Metastatic Pancreatic Carcinoma in the Ovary (tissue), 1 donor: ENCODE measurements around the genes KRTAP4-9, KRTAP4-1, KRTAP9-1, KRT37, GAST and JUP.

GRCh38 chr17:41105142-41105461 is at the start of gene KRTAP4-9:
TSS of gene KRTAP4-9 (plus strand) at chr17:41105389.
- PRO-cap: no peak

DNA sequence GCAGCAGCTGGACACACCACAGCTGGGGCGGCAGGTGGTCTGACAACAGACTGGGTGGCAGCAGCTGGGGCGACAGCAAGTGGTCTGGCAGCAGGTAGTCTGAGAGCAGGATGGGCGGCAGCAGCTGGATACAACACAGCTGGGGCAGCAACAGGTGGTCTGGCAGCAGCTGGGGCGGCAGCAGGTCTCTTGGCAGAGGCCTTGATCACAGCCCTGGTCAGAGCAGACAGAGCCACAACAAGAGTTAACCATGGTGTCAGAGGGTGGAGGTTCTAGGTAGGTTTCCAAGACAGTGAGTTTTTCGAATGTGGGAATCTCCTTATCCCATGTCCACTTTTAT is at the start of gene KRTAP4-1:
TSS of gene KRTAP4-1 (minus strand) at position 309 of the 340 bp plus-strand sequence.
- PRO-cap: no peak

- PRO-cap: no peak
These were observed at the start of gene KRTAP9-1 for GRCh38 chr17:41189669-41190042. TSS of gene KRTAP9-1 (plus strand) at chr17:41189887.

DNA sequence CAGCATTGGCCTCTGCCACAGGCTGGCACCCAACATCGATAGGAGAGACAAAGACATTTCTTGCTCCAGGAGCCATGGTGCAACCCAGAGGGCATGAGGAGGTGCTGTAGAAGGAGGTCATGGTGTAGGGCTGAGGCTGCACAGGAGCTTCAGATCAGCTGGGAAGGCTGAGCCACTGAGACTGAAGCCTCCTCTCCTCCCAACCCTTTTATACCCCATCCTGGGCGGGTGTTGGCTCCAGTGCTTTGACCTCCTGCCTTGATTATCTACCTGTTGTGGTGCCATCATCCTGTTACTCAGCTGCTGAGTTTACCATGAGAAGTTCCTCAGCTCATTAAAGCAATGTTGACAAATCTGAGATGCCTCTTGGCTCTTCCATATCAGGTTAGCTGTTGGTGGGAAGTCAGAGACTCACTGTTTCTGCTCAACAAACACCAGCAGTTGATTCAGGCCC is at the start of gene KRT37:
TSS of gene KRT37 (minus strand) at position 183 of the 454 bp plus-strand sequence.
- PRO-cap: no peak

DNA sequence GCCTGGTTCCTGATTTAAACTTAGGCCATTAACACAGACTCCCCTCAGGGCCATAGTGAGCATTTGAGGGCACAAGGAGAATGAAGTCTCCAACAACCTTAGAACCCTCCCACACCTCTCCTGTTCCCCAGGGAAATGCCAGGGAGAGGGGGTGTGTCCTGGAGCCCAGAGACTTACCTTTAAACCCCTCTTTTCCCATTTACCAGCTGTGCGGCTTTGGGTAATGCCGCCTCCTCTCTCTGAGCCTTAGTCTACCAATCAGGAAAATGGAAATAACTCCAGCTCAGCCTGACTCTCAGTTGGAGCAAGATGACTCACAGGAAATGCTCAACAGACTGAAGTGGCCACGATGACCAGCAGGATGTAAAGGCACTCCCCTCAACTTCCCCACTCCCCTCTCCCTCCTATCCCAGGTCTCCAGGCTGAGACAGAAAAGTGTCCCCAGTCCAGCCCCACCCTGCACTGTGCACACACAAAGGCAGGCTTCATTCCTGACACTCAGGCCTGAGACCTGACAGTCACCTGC is 2.9 kb upstream of the KRT15 start:
- PRO-cap: no peak

GRCh38 chr17:41529850-41530658 is 1.9 kb upstream of the KRT19 start:
- PRO-cap: no peak

DNA sequence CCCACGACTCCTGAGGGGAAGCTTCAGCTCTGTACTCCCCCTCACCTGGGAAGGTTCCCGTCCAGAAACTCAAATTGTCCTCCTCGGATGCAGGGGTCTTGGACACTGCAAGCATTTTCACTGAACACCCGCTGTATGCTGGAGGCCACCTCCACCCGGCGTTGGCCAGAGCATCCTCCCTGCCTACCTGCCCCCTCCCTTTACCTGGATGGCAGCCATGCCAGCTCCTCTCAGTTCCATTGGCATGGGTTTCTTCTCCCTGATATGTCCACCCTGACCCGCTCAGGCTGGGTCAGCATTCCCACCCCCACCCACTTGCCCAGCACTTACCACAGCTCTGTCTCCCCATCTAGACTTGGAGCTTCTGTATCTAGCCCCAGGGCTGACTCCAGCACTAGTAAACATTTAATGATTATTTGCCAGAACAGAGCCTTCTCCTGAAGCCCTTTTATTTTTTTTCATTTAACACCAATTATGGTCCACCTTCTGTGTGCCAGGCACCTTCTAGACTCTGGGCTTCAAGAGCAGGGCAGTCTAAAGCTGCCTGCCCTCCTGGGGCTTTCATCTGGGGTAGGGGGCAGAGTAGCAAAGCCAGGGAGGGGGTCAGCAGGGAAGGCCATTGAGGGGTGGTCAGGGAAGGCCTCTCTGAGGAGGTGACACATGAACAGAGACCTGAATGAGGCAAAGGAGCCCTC is 8.8 kb upstream of the KRT19 start:
- PRO-cap: no peak

DNA sequence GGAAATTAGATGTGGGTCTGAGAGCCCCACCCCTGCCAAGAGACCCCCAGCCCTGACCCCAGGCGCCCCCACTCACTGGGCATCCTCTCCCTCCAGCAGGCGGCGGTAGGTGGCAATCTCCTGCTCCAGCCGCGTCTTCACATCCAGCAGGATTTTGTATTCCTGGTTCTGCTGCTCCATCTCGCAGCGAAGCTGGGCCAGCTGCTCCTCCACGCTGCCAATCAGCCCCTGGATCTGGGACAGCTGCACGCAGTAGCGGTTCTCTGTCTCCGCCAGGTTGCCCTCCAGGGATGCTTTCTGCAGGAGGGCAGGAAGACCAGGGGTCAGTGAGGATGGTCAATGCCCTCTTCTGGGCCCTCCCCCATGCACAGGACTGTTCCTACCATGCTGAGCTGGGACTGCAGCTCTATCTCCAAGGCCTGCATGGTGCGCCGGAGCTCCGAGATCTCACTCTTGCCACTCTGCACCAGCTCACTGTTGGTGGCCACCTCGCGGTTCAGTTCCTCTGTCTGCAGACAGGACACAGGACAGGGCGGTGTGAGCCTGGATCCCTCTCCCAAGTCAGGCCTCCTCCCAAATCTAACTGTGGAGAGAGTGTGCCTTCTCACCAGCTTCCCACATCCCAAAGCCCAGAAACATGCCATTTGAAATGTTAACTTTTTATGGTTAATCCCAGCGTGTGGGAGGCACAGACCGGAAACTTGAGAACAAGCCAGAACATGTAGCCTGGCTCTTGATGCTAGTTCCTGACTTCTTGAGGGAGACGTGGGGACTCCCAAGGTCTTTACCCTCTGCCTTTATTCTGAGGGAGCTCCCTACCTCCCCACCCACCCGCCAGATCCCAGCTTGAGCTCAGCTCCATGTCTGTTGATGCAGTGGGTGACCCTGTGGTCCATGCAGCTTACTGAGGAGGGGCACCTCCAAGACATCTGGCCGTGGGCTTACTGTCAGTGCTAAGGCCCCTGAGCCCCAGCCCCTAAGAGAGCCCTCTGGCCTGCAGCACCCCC is 3.5 kb downstream of the KRT17 start:
- PRO-cap: no peak

GRCh38 chr17:41691640-41691943 is 2.9 kb downstream of the EIF1 start:
- PRO-cap: no peak

DNA sequence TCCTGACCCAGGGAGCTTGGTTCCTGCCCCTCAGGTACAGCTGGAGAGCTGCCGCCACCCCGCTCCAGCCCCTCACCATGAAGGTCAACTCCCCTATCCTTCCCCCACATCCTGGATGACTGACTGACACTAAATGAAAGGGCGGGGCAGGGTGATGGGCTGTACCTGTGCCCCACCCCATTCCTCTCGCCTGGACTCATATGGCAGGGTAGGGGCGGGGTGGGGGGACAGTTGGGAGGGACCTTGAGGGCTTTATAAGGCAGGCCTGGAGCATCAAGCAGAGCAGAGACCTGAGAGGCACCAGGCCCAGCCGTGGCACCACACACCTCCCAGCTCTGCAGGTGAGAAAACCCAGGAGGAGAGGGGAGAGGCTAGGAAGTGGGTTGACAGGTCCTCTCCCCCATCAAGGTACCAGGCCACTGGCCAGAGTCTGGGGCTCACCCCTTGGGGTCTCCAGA is at the start of gene GAST:
TSS of gene GAST (plus strand) at position 285 of the 458 bp plus-strand sequence.
- PRO-cap: no peak

DNA sequence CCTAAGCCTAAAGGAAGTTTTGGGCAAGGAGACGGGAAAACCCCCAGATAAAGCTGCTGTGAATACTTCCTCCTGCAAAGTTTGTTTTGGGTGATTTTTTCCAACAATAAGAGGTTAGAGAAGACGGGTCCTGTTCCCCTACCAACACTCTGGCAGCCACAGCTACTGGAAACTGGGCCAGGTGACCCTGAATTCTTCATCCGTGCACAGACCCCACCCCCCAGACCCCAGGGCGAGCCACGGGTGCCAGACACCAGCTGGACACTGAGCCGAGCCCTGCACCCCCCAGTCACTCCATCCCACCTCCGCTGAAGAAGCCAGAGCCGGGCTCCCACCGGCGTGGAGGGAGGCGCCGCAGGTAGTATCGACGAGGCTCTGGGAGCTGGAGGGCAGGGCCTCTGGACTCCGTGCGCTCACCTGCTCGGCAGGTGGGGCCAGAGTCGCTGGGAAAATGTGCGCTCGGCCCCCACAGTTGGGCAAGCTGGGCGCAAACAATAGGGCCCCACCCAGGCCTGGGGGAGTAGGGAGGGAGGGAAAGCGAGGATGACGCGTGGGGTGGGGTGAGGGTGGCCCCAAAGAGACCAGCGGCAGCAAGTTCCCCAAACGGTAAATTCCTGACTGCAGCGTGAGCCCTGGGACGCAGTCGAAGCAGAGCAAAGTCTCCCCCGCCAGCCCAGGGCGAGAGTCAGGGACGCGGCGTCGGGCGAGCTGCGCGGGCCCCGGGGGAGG is 747 bp downstream of the JUP start:
- PRO-cap: unidirectional peak, plus-strand start at position 106 of the sequence; bidirectional peak, plus-strand start at position 609 of the sequence, minus-strand start at position 377 of the sequence

DNA sequence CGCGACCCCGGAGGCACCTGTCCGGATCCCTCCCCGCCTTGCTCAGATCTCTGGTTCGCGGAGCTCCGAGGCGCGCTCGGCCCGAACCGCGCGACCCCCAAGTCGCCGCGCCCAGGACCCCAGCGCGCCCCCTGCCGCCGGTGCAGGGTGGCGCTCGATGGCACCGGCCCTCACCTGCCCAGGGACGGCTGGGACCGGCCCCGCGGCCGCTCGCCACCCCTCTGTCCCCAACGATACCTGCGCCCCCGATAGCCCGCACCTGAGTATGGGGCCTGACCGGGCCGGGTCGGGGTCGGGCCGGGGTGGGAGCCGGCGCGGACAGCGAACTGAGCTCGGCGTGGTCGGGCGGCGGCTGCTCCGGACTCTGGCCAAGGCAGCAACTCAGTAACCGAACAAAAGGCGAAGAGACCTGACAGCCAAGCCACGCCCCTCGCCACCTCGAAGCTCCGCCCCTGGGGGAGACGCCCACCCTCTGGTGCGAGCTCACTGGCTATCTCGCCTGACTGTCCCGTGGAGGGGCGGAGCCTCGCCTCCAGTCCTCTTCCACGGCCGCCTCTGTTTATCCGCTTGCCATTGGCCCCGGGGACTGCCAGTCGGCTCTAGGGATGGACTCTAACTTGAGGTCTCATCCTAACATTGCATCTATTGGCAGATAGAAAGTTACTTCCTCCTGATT is at the start of gene JUP:
TSS of gene JUP (minus strand) at position 383 of the 676 bp plus-strand sequence.
- PRO-cap: unidirectional peak, minus-strand start at position 52 of the sequence; unidirectional peak, minus-strand start at position 104 of the sequence; unidirectional peak, minus-strand start at position 383 of the sequence

DNA sequence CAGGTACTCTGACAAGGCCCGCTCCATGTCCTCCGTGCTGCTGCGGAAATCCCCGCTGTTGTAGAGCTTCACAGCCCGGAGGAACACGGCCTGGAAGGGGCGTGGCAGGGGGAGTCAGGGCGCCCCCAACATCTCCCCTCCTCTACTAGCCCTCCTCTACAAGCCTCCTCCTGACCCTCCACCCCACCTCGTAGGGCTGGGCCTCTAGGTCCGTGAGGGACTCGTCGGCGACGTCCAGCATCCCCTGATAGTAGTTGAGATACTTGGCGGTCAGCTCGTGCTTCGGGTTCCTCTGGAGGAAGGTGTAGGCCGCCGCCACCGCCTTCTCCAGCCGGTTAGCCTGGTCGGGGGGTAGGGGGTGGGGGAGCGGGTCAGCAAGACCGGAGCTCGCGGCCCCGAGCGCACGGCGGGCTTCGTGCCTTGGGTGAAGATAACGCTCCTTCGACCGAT is 779 bp downstream of the P3H4 start:
- PRO-cap: no peak

- PRO-cap: no peak
These were observed 252 bp downstream of the FKBP10 start for GRCh38 chr17:41813126-41813386.

DNA sequence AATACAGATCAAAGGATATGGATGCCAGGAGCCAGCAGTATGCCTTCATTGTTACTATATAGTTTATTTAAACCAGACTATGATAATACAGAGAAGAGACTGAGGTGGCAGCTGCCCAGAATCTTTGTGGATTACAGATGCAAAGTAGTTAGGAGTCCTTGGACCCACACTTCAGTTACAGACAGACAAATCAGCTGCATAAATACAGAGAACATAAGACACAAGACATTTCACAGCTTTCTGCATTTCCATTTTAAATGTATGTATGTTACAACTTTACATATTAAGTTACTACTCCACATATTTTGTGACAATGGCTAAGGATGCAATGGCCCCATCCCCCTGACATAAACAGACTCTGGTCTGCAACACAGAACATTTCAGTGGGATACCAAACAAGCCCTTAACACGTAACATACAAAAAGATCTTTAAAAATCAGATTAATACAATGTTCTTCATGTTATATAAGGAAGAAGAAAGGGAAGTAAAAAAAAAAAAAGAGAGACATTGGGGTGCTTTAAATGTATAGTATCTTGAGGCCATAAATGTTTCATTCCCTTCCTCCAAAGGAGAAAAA is 1.7 kb upstream of the KLHL11 start:
- PRO-cap: no peak

DNA sequence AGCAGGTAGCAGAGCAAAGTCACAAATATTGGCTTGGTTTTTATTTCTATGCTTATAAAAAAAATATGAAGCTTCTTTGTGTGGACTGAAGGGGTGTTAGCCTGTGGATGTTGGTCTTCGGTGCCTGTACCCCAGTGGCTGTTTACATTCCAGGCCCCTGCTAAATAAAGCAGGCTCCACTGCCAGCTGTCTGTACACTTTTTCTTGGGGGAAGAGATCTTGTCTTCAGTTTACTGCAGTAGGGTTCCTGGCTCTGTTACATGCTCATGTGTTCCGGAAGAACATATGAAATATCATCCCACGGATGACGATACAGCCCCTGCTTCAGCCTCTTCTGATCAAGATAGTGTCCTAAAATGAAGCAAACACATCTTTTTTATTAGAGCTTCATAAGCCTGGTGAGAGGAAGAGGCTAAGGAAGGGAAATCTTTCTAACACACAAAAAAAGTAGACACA is 2.4 kb upstream of the KLHL11 start:
- PRO-cap: no peak

DNA sequence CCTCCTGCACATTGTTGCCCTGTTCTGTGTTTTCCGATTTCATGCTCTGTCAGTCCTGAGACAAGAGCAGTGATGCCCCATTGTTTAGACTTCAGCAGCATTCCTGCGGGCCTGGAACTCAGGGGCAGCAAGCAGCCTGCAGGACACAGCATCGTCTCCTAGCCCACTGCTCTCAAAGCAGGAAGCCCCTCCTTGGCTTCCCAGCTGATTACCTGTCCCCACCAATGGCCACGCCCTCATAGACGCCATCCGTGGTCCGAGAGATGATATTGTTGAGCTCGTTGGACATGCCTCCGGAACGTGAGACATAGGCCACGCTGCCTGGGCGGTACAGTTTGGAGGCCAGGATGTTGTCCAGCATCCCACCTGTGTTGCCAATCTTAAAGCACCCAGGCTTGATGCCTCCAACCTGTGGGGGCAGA is 20.7 kb upstream of the KLHL11 start:
- PRO-cap: no peak

DNA sequence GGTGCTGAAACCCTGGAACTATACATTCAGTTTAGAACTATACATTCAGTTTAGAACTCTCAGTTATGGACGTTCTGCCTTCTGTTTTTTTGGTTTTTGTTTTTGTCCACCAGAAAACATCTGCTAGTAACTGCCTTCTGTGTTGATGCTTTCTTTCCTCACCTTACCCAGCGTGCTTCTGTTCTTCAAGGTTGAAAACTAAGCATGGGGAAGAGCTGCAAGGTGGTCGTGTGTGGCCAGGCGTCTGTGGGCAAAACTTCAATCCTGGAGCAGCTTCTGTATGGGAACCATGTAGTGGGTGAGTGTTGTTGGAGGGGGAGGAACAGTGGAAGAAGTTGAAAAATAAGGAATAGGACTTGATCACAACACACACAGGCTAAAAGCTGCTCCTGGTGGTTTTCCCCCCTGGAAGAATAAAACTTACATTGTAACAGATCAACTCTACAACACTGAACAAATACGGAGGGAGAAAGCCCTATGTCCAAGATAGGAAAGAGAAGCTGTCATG is 1.5 kb downstream of the NKIRAS2 start:
- PRO-cap: no peak

DNA sequence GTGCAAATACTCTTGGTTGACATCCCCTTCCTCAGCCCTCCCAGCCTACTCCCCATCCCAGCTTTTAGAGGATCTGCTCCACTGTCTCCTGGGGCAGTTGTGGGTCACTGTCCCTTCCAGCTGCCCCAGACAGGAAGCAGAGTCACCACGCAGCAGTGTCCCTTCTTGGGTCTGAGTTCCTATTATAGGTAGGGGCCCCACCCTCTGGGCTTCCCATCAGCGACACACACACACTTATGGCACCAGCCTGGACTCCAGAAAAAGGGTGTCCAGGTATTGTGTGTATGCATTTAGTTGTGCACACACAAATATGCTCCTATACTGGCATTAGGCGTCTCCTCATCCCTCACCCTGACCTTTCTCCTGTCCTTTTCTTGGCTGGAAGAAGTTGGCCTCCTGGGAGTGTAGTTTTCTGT is 4.2 kb downstream of the NKIRAS2 start:
- PRO-cap: no peak

DNA sequence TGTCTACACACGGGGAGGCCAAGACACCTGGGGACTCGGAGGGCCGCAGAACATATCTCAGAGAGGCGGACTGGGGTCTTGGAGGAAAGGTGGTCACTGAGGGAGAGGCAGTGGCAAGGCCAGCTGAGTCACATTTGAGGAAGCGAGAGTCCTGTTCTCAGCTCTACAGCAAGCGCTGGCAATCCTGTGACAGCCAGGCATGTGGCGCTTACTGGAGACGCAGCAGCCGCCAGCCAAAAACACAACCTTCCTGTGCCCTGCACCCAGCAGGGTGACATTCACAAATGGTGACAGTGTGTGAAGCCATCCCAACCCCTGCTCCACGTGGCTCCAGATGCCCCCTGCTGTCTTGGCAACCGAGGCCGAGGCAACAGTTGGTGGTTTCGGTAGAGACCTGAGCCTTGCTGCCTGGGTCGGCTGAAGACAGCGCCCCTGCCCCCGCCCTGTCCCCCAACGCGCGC is 13.2 kb upstream of the C17orf113 start:
- PRO-cap: no peak